AG09309 (cell line): ENCODE measurements around a stretch of chr20.

GRCh38 chr20:49420898-49421565 lies 61.4 kb downstream of the KCNB1 start:
- RRBS = no CpG with 5 or more reads among the region's 6 CpGs

DNA sequence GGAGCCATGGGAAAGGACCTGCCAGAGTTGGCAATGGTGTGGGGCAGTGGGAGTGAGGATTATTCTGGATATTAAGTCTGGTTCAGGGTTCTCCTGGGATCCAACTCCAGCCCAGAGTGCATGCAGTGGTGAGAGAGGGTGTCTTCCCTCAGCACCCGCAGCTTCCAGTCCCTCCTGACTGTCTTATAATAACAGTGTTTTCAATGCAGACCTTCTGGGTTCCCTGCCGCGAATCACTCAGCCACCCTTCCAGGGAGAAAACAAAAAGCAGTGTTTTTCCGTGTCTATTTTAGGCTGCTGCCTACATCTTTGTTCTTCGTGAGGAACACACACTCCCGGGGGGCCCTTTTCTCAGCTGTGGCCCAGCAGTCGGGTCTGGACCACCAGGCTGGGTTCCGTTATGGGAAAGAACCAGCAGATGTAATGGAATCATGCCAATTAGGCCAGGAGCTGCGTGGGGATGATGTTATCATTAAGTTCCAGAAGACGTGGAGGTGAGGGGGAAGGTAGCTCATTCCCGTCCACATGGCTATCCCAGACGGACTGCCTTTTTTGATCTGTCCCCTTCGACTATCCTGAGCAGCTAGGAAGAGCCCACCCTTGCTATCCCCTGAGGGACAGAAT lies 54.8 kb downstream of the KCNB1 start:
- RRBS = no CpG with 5 or more reads among the region's 13 CpGs

- RRBS = no CpG with 5 or more reads among the region's 5 CpGs
Measured at GRCh38 chr20:49585911-49586275, 18.0 kb upstream of the PTGIS start.

GRCh38 chr20:49643315-49643793 lies 70.3 kb downstream of the B4GALT5 start:
- RRBS = no CpG with 5 or more reads among the region's 6 CpGs

GRCh38 chr20:49658930-49659647 lies 54.6 kb downstream of the B4GALT5 start:
- RRBS = no CpG with 5 or more reads among the region's 7 CpGs

GRCh38 chr20:49717504-49718161 lies 4.0 kb upstream of the B4GALT5 start:
- RRBS = no CpG with 5 or more reads among the region's 6 CpGs

DNA sequence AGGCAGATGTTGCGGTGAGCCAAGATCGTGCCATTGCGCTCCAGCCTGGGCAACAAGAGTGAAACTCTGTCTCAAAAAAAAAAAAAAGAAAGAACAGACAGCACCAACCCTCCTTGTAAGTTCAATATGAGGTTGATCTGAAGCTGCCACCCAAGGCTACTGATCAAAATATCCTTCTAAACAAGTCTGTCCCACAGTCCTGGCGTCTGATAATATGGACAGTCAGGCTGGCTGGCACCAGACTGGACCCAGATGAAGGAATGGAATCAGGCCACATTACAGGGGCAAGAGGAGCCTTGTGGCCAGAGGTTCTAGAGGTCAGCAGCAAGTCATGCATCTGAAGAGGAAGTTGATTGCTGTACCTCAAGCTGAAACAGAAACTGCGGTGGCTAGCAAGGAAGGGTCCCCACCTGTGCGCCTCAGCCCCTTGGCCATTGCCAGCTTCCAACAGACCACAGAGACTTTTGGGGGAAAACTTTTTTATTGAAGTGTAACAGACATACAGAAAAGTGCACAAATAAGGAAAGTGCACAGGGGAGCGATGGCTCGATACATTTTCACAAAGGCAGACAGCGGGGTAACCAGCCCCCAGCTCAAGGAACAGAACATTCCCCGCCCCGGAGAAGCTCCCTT lies 26.9 kb upstream of the SLC9A8 start:
- RRBS = no CpG with 5 or more reads among the region's 11 CpGs

DNA sequence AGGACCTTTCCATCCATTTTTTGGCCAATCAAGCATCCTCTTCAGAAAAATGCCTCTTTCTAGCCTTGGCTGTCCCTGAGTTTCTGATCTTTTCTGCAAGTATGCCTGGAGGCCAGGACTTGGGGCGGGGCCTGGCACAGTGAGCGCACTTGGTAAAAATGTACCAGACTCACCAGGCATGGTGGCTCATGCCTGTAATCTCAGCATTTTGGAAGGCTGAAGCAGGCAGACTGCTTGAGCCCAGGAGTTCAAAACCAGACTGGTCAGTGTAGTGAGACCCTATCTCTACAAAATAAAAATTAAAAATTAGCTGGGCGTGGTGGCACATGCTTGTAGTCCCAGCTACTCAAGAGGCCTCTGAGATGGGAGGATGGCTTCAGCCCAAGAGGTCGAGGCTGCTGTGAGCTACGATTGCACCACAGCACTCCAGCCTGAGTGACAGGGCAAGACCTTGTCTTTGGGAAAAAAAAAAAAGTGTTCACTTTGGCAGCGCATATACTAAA lies 18.2 kb upstream of the SLC9A8 start:
- RRBS = no CpG with 5 or more reads among the region's 6 CpGs

- RRBS = no CpG with 5 or more reads among the region's 7 CpGs
Measured at GRCh38 chr20:49893599-49894104, 21.7 kb downstream of the SPATA2 start.

DNA sequence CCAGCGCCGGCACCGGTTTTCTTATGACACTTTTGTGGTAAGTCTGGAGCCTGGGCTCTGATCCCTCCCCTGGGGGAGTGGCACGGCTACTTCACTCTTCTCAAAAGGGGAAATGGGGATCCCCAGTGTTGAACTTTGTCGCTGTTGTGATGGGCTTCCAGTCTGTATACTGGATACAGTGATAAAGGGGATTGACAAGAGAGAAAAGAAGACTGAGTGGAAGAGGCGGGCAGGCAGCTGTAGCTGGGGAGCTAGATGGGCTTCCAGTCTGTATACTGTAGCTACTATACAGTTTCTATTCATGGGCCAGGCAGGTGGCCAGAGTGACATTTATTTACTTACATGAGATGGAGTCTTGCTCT lies 13.1 kb downstream of the RNF114 start:
- RRBS = no CpG with 5 or more reads among the region's 6 CpGs

GRCh38 chr20:50132203-50133107 lies 19.5 kb upstream of the UBE2V1 start:
- RRBS = no CpG with 5 or more reads among the region's 7 CpGs

DNA sequence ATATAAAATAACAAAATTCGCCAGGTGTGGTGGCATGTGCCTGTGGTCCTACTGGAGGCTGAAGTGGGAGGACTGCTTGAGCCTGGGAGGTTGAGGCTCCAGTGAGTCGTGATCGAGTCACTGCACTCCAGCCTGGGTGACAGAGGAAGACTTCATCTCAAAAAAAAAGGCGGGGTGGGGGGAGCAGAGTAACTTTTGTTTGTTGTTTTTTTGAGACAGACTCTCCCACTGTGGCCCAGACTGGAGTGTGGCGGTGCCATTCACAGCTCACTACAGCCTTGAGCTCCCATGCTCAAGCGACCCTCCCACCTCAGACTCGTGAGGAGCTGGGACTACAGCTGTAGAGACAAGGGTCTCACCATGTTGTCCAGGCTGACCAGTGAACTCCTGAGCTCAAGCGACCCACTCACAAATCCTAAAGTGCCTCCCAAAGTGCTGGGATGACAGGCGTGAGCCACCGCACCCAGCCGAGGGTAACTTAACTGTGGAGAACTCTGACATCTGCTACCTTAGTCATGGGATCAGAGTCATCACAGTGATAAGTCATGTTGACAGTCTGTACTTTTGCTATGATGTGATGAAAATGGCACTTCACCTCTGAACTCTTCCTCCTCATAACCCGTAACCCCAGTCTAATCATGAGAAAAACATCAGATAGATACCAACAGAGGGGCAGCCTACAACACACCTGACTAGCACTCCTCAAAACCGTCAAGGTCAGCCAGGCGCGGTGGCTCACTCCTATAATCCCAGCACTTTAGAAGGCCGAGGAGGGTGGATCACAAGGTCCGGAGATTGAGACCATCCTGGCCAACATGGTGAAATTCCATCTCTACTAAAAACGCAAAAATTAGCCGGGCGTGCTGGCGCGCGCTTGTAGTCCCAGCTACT lies 16.4 kb downstream of the PEDS1 start:
- RRBS = no CpG with 5 or more reads among the region's 23 CpGs

GRCh38 chr20:50138137-50139440 lies 14.9 kb downstream of the PEDS1 start:
- RRBS = no CpG with 5 or more reads among the region's 35 CpGs

DNA sequence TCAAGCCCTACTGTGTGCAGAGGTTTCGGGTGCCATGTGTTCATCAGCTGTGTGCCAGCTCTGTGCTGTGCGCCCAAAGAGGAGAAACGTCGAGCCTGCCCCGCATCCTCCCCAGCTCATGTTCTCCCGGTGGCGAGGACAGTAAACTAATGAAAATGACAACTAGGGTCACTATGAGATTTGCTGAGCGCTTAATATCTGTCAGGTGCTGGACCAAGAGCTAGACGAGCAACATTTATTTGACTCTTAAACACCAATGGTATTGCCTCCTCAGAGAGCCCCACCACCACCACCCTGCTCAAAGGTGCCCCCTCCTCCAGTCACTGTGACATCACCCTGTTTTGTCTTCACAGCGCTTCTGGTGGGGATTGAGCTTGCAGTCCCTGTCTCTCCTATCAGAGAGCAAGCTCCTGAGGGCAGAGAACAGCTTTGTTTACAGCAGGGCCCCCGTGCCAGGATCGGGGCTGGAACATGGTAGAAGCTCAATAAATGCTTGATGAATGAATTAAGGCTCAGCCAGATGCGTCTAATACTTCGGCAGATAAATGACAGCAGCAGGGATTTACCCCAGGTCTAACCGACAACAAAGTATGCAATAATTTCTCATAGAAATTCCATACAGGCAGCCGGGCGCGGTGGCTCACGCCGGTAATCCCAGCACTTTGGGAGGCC lies 806 bp upstream of the PEDS1 start:
- RRBS = no CpG with 5 or more reads among the region's 20 CpGs

DNA sequence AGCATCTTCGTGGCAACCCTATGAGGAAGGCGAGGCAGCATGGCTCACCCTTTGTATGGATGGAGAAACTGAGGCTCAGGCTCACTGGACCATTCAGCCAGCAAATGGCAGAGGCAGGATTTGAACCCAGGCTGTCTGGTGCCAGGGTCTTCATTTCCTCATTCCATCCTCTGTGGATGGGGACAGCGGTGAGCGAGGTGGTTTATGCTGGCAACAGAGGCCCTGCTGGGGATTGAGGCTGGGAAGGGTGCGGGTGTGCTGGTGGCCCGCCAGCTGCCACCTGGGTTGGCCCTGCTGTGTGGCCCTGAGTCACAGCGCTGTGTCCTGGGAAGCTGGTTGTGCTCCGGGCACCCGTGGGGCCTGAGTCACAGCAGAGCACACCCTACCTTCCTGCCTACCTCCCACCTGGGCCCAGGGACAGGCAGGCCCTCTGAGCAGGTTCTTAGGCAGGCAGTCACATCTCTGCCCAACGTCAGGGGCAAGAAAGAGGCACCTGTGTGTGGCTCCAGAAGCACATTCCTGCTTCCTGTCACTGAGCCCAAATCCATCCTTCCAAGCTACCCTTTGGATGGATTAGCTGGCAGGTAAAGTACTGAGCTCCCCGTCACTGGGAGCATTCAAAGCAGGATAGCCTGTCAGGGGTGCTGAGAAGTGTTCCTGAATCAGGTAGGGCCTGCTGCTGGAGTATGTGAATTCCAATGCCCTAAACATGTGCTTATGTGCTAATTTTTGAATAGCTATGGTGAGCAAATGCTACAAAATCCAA lies 53.8 kb downstream of the CEBPB start:
- RRBS = no CpG with 5 or more reads among the region's 11 CpGs

- RRBS = no CpG with 5 or more reads among the region's 9 CpGs
Measured at GRCh38 chr20:50259660-50260444, 69.2 kb downstream of the CEBPB start.

DNA sequence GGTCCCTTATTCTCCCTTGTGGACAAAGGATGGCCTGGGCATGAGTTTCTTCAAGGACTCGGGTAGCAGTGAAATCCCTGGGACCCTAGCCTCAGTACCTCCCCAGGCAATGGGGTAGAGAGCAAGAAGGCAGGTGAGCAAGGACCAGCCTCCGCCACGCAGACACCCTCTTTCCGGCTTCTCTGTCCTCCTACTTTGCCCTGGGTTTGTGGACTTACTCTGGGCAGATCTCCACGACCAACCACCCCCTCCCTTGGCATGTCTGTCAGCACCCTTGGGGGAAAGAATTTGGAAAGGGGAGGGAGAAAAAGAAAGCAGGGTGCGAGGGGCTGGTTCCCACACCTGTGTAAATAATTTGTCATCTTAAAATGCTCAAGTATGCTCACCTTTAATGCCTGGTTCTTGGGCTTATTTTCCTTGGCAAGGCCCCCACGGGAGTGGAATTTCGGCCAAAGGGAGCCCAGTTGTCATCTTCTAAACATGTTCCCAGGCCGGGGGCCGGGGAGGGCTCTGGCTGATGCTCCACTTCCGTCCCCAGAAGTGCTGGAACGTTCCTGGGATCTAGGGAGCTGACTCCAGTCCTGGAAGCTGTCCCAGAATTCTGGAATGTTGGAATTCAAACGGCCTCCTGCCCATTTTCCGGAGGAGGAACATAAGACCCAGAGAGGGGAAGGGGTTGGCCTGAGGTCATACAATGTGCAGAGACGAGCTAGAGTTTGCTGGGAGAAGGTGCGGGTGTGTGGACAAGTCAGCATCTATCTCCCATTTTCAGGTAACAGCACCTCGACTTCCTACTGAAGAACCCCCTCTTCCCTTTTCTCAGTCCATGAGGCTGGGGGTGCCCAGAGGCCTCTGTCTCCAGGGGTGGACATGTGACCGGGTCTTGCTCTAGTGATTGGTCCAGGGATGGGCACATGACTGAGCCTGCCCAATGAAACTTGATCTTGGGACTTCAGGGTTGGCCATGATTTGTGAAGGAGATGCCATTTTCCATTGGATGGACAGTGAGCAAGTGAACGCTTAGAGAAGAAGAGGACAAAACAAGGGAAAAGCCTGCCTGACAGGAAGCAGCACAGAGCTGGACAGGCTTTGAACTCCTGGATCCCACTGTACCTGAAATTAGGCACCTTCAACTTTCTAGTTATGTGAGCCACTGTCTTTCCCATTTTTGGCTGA lies 122.3 kb downstream of the CEBPB start:
- RRBS = no CpG with 5 or more reads among the region's 19 CpGs

GRCh38 chr20:50317561-50318066 lies 127.0 kb downstream of the CEBPB start:
- RRBS = no CpG with 5 or more reads among the region's 8 CpGs

GRCh38 chr20:50379080-50379979 lies 130.9 kb upstream of the PTPN1 start:
- RRBS = 8% methylated on average over 3 of the region's 35 CpGs

DNA sequence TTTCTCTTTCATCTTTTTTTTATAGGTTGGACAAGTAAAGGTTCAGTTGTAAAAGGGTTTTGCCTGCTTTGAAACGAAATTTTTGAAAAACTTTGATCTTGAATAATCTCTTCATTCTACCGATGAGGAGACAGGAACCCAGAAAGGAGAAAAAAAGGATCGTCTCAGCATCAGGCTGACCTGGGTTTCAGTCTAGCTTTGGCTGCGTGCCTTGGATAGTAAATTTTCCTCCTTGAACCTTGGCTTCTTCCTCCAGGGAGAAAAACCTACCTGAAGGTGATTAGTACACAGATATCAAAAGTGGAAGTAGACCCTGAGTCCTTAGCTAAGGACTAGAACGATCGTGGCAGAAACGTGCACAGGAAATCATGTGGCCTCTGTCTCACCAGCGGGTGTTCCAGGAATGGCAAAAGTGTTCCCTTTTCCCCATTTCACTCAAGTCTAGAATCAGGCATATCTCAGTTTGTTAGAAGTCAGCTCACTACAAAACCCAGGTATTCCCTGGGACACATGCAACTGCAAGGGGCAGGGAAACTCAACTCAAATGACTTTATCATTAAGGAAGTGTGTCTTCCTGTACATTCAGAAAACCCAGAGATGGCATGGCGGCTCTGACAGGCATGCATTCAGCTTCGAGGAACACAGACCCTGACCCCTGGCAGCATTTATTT lies 128.1 kb upstream of the PTPN1 start:
- RRBS = no CpG with 5 or more reads among the region's 10 CpGs